Aortic smooth muscle cell (primary cell): ENCODE data around the genes GPR162 and P3H3.

GRCh38 chr12:6494420-6494716 is 466 bp downstream of the NCAPD2 start:
- RRBS: no CpG with 5 or more reads among the region's 2 CpGs

DNA sequence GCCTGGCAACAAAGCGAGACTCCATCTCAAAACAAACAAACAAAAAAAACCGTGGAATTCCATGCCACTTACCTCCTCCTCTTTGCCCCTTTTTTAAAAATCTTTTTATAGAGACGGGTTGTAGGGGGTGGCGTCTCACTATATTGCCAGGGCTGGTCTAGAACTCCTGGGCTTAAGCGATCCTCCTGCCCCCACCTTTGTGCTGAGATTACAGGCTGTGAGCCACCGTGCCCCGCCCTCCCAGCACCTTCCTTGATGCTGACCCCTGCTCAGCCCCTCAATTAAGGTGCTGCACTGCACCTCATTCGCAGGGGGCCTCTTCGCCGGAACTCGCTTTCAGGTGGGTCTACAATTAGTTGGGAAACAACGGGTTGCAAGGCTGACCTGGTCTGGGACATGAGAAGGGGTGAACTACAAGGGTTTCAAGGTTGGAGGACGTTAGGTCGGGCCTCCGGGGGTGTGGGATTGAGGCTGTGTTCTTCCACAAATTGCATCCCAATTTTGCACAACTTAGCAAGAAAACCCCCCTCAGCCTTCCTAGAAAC is 1.2 kb upstream of the NOP2 start:
- RRBS: no CpG with 5 or more reads among the region's 15 CpGs

GRCh38 chr12:6591923-6592785 is 15.0 kb downstream of the CHD4 start:
- RRBS: no CpG with 5 or more reads among the region's 12 CpGs

- RRBS: no CpG with 5 or more reads among the region's 6 CpGs
These were observed 7.1 kb upstream of the CHD4 start for GRCh38 chr12:6614269-6614628.

DNA sequence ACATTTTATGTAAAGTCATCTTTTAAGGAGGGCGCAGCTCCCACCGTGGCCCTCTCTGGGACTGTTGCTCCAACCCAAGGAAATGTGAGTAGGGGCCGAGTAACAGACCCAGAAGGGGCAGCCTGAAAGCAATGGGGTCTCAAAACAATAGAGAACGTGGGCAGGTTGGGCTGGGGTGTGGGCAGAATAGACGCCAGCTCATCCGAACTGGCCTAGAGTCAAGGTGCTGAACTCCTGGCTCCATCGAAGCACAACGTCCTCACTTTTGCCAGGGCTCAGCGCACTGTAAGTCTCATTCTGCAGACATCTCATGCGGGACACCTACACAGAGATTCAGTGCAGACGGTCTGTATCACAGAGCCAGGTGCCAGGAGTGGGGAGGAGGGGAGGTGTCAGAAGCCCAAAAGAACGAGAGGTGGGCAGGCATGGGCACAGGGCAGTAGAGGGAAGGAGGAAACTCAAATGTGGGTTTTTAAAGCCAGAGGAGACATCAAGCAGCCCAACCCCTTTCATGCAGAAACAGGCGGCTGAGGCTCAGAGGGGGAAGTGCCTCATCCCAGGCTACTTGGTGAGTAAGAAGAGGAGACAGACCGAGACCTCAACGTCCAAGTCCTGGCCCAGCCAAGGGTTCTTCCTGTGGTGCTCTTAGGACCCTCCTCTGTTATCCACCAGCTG is 2.5 kb upstream of the LPAR5 start:
- RRBS: no CpG with 5 or more reads among the region's 15 CpGs

- RRBS: no CpG with 5 or more reads among the region's 13 CpGs
These were observed 7.1 kb upstream of the COPS7A start for GRCh38 chr12:6716559-6717242.

DNA sequence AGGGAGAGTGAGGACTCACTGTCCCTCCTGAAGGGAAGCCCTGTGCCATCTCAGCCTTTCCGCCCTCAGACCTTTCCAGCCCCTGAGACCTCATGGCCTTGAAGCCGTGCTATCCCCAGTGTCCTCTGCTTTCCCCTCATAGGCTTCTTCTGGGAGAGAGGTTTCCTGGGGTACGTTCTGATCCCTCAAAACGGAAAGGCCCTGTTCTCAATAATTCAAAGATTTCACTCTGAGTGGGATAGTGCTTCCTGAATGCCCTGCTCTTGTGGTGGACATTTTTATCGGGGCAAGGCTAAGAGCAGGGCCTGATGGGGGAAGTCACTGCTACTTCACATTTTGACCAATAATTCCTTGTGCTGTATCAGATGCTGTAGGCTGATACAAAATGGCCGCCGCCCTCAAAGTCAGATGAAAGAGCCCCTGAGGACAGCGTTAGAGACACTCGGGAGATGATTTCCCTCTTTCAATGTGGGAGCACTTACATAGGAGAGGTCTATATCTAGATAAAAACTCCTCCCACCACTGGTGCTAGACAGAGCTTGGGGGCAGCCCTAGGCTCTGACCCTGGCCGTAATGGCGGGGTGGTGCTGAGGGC is 1.4 kb downstream of the CD4 start:
- RRBS: no CpG with 5 or more reads among the region's 11 CpGs

- RRBS: no CpG with 5 or more reads among the region's 9 CpGs
These were observed 1.6 kb upstream of the GPR162 start for GRCh38 chr12:6819861-6820667.

DNA sequence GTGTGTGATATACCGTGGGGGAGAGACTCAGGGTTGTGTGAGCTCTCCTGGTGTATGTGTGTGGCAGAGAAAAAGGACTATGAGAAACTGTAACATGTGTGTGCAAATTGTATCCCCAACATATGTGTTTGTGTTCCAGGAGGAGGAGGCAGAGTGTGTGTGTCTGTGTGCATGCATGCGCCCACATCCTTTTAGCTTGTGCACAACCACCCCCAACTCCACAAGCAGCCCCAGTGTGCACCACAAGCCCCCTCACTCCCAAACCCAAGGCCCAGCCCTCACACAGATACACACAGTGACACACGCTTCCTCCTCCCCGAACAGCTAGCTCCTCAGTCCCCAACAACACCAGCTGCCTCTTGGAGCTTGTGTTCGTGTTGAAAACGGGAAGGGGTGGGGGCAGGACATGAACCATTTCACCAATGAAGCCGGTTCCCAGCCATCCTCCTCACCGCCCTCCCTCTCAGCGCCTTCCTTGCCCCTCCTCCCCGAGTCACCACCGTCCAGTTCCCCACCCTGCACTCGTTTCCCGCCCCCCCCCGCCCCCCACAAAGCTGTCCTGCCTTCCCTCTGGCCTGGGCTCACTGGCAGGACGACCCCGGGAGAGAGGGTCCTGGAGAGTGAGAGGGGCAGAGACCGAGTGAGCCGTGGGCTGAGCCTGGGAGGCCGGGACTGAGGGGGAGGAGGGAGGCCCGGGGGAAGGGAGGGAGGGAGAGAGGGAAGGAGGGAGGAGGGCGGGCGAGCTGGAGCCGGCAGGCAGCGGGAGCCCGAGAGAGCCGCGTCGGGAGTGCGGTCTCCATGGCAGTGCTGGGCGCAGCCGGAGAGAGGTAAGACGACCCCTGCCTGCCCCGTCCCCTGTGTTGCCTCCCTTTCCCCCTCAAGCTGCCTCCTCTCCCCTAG is at the start of gene GPR162:
Gene GPR162 (plus strand): TSS at position 748 of the 900 bp plus-strand sequence.
- RRBS: 2% methylated on average over 16 of the region's 33 CpGs

DNA sequence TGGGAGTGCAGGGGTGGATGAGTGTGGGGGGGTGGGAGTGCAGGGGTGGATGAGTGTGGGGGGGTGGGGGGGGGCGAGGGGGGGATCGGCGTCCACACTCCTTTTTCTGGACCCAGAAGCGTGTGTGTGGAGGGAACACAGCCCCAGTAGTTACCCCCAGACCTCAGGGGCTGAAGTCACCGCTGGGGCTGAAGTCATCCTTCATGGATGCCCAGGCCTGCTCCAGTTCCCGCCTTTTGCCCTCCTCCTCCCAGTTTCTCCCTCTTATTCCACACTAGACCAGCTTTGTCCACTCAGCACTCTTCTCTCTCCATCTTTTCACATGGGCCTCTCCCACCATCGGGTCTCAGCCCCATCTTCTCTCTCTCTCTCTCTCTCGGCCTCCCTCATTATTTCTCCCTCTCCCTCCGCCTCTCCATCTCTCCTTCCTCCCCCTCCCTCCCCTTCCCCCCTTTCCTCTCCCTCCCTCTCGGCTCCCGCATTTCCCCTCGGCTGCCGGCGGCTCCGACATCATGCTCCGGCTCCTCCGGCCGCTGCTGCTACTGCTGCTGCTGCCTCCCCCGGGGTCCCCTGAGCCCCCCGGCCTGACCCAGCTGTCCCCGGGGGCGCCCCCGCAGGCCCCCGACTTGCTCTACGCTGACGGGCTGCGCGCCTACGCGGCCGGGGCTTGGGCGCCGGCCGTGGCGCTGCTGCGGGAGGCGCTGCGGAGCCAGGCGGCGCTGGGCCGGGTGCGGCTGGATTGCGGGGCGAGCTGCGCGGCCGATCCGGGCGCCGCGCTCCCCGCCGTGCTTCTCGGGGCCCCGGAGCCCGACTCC is at the start of gene P3H3:
Gene P3H3 (plus strand): TSS at position 479 of the 815 bp plus-strand sequence.
- RRBS: 2% methylated on average over 34 of the region's 56 CpGs

DNA sequence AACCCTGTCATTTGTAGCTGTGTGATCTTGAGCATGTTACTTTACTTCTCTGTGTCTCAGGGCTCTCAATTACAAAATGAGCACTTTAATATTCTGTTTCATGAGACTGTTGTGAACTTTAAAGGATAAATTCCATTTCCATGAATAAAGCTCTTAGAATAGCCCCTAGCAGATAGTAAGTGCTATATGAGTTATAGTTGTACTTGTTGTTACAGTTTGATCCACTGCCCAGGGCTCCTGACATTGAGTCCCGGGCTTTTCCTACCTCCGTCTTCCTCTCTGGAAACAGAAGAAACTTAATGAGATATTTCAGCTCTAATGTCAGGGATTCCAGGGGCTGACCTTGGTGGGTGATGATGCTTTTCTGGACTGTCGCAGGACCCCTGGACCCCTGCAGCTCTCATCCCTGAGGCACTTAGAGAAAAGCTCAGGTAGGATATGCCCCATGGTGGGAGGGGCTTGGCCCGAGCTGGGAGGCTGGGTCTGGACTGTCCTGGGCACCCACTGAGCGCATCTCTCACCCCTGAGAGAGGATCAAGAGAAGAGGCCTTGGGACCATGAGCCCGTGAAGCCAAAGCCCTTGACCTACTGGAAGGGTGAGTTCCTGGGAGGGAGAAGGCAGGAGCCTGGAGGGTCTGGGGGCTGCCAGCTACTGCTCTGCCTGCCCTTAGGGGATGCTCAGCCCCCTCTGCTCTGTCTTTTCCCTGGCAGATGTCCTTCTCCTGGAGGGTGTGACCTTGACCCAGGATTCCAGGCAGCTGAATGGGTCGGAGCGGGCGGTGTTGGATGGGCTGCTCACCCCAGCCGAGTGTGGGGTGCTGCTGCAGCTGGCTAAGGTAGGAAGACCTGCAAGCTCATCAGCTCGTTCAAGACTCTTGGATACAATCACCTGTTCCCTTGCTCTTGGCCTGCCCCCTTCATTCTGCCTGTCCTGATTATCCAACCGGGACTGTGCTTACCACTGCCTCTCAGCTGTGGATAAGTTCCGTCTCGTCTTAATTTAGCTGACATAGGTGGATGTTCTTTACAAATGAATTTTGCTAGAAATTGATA is 5.3 kb downstream of the P3H3 start:
- RRBS: no CpG with 5 or more reads among the region's 14 CpGs

DNA sequence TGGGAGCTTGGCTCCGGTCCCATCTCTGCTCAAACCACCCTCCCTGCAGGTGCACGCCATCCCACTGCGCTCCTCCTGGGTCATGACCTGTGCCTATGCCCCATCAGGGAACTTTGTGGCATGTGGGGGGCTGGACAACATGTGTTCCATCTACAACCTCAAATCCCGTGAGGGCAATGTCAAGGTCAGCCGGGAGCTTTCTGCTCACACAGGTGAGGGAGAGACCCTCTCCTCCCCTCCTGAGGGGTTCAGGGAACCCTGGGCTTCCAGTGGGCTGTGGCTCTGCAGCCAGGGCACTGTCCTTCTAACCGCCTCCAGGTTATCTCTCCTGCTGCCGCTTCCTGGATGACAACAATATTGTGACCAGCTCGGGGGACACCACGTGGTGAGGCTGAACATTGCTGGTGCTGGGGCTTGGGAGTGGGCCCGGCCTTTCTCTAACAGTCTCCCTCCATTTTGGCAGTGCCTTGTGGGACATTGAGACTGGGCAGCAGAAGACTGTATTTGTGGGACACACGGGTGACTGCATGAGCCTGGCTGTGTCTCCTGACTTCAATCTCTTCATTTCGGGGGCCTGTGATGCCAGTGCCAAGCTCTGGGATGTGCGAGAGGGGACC is 2.7 kb downstream of the GNB3 start:
- RRBS: no CpG with 5 or more reads among the region's 13 CpGs

DNA sequence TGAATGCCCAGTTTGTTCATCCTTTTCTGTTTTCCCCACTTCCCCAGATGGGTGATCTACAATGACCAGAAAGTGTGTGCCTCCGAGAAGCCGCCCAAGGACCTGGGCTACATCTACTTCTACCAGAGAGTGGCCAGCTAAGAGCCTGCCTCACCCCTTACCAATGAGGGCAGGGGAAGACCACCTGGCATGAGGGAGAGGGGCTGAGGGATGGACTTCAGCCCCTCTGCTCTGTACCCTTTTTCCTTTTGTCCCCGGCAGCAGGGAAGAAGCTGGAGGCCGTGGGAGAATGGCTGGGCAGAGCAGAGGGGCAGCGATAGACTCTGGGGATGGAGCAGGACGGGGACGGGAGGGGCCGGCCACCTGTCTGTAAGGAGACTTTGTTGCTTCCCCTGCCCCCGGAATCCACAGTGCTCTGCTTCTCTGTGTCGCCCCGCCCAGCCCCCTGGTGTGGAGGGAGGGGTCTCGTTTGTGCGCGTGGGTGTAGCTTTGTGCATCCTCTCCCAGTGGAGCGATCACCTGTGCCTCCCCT is 1.3 kb upstream of the TPI1 start:
- RRBS: no CpG with 5 or more reads among the region's 15 CpGs

GRCh38 chr12:6869514-6870195 is 2.3 kb downstream of the TPI1 start:
- RRBS: no CpG with 5 or more reads among the region's 13 CpGs

GRCh38 chr12:6945868-6947023 is 2.4 kb downstream of the C12orf57 start:
- RRBS: 48% methylated on average over 6 of the region's 36 CpGs

- RRBS: 52% methylated on average over 5 of the region's 28 CpGs
These were observed 5.0 kb downstream of the PTPN6 start for GRCh38 chr12:6955874-6956799.

- RRBS: no CpG with 5 or more reads among the region's 11 CpGs
These were observed 2.2 kb downstream of the PHB2 start for GRCh38 chr12:6968184-6968725.

- RRBS: no CpG with 5 or more reads among the region's 12 CpGs
These were observed 10.7 kb downstream of the EMG1 start for GRCh38 chr12:6981079-6982137.

- RRBS: no CpG with 5 or more reads among the region's 4 CpGs
These were observed 12.3 kb downstream of the LPCAT3 start for GRCh38 chr12:7005999-7006350.

DNA sequence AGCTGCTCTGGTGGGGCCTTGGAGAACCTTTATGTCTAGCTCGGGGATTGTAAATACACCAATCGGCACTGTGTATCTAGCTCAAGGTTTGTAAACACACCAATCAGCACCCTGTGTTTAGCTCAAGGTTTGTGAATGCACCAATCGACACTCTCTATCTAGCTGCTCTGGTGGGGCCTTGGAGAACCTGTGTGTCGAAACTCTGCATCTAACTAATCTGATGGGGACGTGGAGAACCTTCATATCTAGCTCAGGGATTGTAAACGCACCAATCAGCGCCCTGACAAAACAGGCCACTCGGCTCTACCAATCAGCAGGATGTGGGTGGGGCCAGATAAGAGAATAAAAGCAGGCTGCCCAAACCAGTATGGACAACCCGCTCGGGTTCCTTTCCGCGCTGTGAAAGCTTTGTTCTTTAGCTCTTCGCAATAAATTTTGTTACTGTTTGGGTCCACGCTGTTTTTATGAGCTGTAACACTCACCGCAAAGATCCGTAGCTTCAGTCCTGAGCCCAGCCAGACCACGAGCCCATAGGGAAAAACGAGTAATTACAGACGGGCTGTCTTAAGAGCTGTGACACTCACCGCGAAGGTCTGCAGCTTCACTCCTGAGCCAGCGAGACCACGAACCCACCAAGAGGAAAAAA is 19.8 kb upstream of the LPCAT3 start:
- RRBS: no CpG with 5 or more reads among the region's 23 CpGs